Gastroesophageal sphincter (tissue), 4 donors: ENCODE measurements around the genes IFRD2 and ZMYND10.

GRCh38 chr3:50220978-50221674, 14.9 kb upstream of the GNAI2 start:
- PRO-cap = no peak
- RAMPAGE, long total RNA, 4 experiments = no peak in any of the 4 experiments

- PRO-cap = no peak
- RAMPAGE, long total RNA, 4 experiments = no peak in any of the 4 experiments
Observed at GRCh38 chr3:50226014-50226365, 10.0 kb upstream of the GNAI2 start.

DNA sequence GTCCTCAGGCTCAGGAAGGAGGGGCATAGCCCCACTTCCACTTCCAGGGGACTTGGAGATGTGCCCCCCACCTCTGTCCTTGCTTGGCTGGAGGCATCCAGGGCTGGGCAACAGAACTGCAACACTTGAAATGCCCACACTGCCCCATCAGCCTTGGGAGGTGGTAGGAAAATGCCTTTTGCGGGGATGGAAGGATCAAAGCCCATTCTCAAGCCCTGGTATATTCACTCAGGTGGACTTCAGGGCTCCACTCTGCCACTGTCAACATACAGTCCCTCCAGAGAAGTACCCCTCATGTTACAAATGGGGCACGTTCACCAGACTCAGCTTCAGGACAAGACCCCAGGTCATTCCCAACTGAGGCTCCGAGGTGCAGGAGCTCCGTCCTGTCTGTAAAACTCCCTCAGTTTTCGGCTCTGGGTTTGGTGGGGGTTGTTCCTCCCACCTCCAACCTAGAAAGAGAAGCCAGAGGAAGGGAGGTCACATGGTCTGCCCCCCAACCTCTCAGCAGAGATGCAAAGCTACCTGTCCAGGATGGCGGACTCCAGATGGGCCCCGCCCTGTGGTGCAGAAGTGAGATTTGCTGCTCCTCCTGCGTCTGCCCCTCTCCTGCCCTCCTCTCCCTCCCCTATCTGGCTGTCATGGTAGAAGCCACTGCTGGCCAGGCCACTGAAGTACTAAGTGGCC, 2.4 kb upstream of the SEMA3B start:
- PRO-cap = no peak
- RAMPAGE, long total RNA, 4 experiments = no peak in any of the 4 experiments

- PRO-cap = bidirectional peak, plus-strand start at chr3:50292685, minus-strand start at chr3:50292432
- RAMPAGE, long total RNA, 4 experiments = start-site peak on the minus strand in 3 of 4 experiments, at chr3:50292403-50292436 at its widest, 18 to 184 reads per replicate
Observed at GRCh38 chr3:50292156-50292898, at the start of gene IFRD2. Gene IFRD2, minus strand, starts transcription at chr3:50292429.

- PRO-cap = no peak
- RAMPAGE, long total RNA, 4 experiments = no peak in any of the 4 experiments
Observed at GRCh38 chr3:50298191-50298583, 1.0 kb downstream of the HYAL3 start.

DNA sequence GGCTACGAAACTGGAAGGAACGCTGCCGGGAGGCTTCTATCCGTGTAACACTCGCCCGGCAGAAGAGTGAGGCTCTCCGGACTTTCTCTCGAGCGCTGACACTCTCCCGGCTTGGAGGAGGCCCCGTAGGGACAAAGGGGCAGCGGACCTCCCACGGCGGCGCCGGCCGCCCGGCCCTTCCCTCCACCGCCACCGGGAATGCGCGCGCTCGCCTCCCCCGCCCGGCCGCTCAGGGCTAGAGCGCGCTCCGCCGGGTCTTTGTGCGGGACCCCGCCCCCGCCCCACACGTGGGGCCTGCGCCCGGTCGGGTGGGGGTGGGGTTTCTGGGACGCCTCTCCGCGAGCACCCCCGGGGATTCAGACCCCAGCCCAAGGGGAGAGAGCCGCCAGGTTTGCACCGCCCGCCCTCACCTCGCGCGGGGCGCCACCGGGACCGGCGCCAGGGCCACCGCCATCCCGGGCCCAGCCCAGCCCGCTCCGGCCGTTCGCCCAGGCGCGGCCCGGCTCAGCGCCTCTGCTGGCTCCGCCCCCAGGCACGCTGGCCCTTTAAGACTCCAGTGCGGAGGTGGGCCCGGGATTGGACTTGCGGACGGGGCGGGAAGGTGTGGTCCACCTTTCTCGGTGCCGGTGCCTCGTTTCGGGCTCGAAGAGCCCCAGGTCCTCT, 1.5 kb downstream of the HYAL2 start:
- PRO-cap = bidirectional peak, plus-strand start at position 576 of the sequence, minus-strand start at position 518 of the sequence
- RAMPAGE, long total RNA, 4 experiments = no peak in any of the 4 experiments

DNA sequence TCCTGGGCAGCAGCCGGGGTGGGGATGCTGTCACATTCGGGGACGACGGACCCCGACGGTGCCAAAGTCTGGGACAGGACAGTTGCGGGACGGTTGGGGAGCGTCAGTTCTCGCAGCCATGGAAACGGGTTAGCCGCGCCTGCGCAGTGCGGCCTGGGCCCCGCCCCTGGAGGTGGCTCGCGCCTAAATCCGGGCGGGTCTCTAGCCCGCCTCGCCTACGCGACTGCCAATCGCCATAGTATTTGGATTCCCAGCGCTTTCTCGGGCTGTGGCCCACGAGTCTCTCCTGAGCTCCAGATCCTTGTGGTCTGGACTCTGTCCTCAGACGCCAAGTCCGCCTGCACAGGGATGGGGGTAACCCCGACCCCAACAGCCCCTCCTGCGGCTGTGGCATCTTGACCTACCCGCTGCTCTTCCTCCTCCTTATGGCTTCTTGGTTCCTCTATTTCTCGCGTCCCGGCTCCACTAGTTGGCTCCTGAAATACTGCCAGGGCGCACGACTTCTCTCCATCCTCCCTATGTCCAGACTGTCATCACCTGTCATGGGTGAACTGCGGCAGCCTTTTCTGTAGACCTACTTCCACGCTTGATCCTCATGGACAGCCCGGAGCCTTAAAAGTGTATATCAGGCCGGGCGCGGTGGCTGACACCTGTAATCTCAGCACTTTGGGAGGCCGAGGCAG, at the start of gene ZMYND10:
TSS of gene ZMYND10 (minus strand) at position 131 of the 683 bp plus-strand sequence.
- PRO-cap = no peak
- RAMPAGE, long total RNA, 4 experiments = no peak in any of the 4 experiments

GRCh38 chr3:50388896-50389455, 29.7 kb upstream of the TMEM115 start:
- PRO-cap = no peak
- RAMPAGE, long total RNA, 4 experiments = no peak in any of the 4 experiments

GRCh38 chr3:50581954-50582926, 12.9 kb downstream of the HEMK1 start:
- PRO-cap = no peak
- RAMPAGE, long total RNA, 4 experiments = no peak in any of the 4 experiments

- PRO-cap = no peak
- RAMPAGE, long total RNA, 4 experiments = no peak in any of the 4 experiments
Observed at GRCh38 chr3:50651247-50651446, 23.6 kb upstream of the DOCK3 start.

DNA sequence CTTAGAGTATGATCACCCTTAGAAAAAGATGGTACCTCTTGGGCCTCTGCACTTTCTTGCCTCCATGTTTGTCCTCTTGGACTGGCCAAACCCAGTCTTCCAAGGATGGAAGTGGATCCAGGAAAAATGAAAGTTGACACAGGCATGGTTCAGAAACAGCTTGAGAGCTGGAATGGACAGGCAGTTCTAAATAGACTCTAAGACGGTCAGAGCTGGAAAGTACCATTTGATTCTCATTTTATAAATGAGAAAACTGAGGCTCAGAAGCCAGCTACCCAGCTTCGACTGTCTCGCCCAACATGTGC, 17.5 kb upstream of the DOCK3 start:
- PRO-cap = no peak
- RAMPAGE, long total RNA, 4 experiments = no peak in any of the 4 experiments

GRCh38 chr3:51249106-51249387, 136.0 kb upstream of the MANF start:
- PRO-cap = no peak
- RAMPAGE, long total RNA, 4 experiments = no peak in any of the 4 experiments

GRCh38 chr3:51498862-51499768, 700 bp downstream of the DCAF1 start:
- PRO-cap = bidirectional peak, plus-strand start at chr3:51499445, minus-strand start at chr3:51499327
- RAMPAGE, long total RNA, 4 experiments = no peak in any of the 4 experiments

DNA sequence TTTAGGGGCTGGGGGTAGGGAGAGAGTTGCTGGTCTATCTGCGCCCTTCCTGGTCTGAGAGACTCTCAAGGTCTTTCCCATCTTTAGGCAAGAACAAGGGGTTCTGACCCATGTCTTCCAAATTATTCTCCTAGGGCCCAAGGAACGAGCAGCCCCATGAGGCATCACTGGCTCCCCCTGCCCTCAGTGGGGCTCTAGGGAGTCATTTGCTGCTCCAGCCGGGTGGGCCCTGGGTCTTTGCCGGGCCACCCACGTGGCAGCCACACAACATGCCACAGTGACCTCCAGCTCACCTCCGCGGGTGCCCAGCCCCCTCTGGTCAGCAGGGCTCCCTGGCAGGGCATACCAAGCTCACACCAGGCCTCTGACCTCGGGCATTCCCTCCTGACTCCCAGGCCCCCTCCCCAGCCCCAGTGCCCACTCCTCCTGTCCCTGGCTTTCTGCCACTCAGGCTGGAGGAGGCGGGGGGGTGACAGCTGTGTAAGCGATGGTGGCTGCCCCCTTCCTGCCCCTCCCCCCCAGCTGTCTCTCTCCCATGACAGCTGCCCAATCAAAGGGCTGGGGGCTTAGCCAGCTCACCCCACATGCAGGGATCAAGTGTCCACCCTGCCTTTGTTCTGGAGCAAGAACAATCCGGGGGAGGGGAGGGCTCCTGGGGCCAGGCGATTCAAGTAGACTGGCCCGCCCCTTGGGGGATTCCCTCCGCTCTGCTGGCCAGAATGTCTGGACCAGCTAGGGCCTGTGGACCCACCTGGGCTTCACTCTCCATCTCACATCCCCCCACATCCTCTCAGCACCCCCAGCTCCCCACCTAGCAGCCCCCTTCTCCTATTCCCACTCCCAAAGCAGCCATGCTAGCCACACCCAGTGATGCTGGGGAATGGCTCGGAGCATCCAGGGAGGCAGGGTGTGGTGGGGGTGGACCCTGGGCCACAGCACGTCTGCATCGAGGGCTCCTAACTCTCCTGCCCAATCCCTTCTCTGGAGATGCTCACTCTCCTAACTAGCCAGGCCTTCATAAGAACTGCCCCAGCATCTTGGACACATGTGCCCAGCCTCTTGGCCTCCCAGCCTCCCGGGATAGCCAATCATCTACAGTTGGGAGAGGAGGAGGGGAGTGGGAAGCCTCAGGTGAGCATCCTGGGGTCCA, 3.1 kb downstream of the PCBP4 start:
- PRO-cap = no peak
- RAMPAGE, long total RNA, 4 experiments = no peak in any of the 4 experiments

DNA sequence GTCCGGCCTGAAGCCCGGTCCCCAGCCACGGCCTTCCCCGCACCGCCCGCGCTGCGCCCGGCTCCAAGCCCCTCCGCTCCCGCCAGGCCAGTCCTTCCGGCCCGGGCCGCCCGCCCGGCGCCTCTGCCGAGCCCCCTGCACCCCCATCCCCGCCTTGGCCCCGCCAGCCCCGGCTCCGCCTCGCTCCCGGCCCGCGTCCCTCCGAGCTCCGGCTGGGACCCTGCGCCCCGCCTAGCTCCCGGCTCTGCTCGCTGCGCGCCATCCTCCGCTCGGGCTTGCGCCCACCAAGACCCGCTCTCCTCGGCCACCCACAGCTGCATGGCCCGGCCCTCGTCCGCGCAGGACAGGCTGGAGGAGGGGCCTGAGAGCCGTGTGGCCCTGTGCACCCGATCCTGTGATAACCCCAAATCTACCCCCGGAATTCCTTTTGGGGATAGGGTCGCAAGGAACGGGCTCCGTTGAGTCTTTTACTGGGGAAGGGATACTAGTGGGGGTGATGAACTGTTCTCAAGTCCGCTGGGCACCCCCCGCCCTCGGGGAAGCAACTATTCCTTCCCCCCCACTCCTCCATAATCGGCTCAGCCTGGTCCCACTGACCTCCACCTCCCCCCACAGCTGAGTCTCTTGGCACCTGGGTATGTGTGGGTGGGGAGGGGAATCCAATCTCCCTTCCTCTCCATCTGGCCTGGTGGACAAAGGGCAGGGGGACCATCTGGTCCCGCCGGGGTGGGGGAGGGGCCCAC, 630 bp upstream of the PCBP4 start:
- PRO-cap = bidirectional peak, plus-strand start at position 90 of the sequence, minus-strand start at position 59 of the sequence; bidirectional peak, plus-strand start at position 194 of the sequence, minus-strand start at position 125 of the sequence; unidirectional peak, minus-strand start at position 347 of the sequence
- RAMPAGE, long total RNA, 4 experiments = no peak in any of the 4 experiments

DNA sequence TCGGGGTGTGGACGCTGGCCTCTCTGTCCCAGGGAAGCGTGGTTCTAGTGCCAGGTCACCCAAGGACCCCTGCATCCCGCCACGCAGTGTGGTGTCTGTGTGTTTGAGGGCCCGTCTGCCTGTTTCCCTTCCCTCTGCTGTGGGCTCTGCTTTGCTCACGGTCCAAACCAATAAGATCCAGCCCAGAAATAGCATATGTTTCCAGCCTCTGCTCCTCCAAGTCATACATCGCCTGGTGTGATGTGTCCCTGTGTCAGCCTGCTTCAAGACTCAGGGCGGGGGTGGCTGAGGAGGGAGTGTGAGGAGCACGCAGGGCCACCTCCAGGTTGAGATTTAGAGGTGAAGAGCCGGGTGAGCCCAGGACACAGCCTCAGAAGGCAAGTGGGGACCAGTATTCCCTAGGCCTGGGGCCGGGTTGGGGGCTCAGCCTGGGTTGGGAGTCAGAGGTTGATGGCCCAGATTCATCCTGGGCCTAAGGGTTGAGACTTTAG, 21.9 kb upstream of the RPL29 start:
- PRO-cap = no peak
- RAMPAGE, long total RNA, 4 experiments = no peak in any of the 4 experiments

DNA sequence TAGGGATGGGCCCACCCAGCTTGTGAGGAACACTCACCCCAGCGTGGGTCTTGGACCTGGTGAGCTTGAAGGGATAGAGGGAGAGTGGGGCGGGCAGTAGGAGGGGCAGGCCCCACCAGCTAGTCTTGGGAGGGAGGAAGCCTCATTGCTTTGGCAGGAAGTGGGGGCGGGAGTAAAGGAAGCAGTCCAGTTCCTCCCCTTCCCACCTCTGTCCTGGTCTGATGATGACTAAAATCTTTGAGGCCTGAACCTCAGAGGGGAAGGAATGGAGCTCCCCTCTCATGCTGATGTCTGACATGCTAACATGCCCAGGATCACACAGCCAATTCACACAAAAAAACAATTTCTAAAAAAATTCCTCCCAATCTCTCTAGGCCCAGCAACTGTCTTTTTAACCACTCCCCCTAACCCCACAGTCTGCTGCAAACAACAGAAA, 30.7 kb upstream of the DUSP7 start:
- PRO-cap = no peak
- RAMPAGE, long total RNA, 4 experiments = no peak in any of the 4 experiments

DNA sequence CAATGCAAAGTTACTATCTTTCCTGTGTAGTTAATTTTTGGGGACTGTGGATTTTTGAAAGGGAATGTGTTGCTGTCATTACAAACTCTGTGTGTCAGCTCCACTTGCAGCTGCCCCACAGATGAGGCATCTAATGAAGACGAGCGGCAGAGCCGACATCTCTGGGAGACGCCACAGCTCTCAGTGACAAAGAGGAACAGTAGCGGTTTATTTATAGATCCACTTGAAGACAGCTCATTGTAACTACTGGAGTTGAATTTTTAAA, 46.1 kb downstream of the POC1A start:
- PRO-cap = no peak
- RAMPAGE, long total RNA, 4 experiments = no peak in any of the 4 experiments

DNA sequence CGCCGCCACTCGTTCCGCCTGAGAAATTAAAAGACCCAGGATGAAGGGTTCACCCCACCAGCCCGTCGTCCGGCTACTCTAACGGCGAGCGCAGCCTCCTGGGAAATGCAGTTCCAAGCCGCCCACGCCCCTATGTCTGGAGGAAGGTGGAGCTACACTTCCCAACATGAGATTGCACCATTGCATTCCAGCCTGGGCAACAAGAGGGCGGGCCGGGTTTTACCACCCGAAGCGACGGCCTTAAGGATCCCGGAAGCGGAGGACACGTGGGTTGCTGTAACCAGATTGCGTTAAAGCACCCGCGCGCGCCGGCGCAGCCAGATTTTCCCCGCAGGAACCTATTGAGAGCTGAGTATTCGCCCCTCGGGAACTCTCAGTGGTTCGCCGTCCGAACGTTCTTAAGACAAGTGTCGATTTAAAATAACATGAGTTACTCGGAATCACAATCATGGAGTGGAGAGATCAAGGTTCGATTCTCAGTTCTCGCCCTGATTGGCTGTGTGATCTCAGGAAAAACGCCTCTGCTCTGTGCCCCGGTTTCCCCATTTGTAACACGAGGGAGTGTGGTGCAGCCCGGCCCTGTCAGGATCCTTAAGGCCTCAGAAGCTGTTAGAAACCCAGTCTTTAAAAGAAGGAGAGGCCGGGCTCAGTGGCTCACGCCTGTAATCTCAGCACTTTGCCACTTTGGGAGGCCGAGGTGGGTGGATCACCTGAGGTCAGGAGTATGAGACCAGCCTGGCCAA, 575 bp upstream of the POC1A start:
- PRO-cap = bidirectional peak, plus-strand start at position 320 of the sequence, minus-strand start at position 80 of the sequence
- RAMPAGE, long total RNA, 4 experiments = no peak in any of the 4 experiments

GRCh38 chr3:52208044-52208517, 10.1 kb downstream of the ALAS1 start:
- PRO-cap = no peak
- RAMPAGE, long total RNA, 4 experiments = no peak in any of the 4 experiments